Diencephalon (tissue), 2 donors: ENCODE measurements around the gene MARCHF6.

GRCh38 chr5:7131044-7131301 is 265.0 kb upstream of the ADCY2 start:
- RAMPAGE, long total RNA: no peak

DNA sequence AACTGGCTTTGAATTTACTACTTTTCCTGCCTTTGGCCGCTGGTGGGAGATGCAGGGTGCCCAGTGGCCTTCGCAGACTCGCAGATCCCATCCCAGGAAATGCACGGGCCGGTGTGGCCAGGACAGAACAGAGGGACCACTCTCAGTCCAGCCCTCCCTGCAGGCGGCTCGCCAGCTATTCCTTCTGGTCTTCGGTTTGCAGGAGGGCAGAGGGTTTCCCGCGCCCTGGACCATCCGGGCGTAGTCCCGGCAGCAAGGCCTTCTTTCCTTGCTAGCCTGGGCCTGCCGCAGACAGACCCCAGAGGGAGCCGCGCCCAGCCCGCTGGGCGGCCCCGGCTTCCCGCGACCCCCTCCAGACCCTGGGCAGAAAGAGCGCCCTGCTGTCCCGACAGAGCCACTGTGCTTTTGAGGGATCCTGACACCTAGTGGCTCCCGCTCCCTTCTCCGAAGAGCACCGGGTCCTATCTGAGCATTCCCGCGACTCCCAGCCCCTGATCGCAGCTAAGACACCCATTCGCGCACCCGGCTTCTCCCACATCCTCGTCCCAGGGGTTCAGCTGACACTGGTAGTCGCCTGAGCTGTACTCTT is 1.2 kb downstream of the CFAP90 start:
- RAMPAGE, long total RNA: no peak

DNA sequence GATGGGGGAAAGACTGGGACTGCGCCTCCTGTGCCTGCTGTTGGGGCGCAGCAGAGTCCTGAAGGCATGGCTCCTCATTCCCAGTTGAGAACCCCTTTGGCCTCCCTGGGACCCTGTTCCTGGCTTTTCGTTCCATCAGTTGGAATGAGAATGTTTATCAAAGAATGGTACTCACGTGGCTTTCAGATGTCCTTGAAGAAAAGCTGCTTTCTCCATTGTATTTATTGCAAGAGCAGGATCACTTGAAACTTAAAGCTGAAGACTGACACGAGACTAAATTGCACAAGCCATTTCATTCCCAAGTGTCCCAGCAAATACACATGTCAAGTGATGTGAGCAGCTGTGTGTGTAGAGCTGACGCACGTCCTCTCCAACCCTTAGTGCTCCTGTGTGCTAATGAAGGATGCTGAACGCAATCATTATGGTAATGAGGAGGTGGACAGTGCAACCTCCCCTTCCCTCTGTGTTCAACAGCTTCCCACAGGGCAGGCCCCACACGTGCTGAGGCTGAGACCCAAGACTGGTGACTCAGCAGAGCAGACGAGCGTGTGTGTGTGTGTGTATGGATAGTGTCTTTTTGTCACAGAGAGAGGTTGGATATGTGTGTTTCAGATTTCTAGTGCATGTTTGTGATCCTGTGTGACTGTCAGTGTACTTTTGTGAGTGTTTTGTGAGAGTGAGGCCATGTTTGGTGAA is 702.2 kb downstream of the SEMA5A start:
- RAMPAGE, long total RNA: no peak

DNA sequence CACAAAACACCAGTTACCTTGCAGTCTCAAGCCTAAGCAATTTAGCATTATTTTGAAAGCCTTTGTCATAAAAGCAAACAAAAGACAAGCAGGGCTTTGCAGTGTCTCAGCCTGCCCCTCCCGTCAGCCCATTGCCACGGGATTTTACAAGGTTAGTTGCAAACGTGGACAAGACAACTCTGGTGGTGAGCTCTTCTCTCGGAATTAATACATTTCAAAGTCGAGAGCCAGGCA is 190.3 kb downstream of the ATPSCKMT start:
- RAMPAGE, long total RNA: no peak

DNA sequence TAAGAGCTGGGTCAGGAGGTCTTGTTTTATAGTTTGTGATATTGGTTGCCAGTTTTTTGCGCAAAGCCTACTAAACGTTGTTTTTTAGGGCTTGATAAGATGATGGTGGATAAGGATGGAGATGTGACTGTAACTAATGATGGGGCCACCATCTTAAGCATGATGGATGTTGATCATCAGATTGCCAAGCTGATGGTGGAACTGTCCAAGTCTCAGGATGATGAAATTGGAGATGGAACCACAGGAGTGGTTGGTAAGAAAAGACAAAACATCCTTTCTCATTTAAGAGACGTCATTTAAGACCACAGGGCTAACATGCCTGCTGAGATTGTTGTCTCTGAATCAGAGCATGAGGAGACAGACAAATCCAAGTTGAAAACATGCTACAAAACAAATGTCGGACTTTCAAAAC is 4.5 kb downstream of the CCT5 start:
- RAMPAGE, long total RNA: no peak

DNA sequence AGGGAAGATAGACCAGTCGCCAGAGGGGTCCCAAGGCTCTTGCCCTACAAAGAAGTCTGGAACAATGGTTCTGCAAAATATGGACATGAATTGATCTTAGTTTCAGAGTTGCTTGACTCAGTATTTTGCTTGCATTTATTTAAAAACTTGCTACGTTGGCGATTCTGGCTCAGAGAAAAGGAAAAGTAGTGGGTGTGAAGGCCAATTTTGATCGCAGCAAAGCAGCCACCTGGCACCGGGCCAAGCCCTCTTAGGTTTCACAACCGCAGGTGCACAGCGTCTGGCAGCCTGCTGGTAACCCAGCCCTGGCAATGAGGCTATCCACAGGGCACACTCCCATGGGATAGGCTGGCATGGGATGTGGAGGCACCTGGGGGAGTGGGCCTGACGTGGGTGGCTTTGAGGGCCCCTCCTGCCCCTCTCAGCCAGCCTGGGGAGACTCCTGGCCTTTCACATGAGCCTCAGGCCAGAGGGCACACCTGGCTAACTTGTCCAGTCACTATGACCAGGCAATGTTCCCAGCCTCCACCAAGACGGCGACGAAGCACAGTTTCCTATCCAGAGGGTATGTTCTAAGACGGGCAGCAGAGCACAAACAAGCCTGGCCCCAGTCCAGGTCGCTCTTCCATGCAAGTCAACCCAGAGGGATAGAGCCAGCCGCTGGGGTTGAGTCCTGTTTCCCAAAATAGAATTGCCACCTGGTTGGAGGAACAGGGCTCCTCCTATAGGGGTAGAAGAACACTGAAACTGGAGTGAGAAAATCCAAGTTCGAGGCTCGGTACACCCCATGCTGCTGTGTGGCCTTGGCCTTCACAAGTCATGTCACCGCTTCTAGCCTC is 19.0 kb downstream of the CMBL start:
- RAMPAGE, long total RNA: no peak

DNA sequence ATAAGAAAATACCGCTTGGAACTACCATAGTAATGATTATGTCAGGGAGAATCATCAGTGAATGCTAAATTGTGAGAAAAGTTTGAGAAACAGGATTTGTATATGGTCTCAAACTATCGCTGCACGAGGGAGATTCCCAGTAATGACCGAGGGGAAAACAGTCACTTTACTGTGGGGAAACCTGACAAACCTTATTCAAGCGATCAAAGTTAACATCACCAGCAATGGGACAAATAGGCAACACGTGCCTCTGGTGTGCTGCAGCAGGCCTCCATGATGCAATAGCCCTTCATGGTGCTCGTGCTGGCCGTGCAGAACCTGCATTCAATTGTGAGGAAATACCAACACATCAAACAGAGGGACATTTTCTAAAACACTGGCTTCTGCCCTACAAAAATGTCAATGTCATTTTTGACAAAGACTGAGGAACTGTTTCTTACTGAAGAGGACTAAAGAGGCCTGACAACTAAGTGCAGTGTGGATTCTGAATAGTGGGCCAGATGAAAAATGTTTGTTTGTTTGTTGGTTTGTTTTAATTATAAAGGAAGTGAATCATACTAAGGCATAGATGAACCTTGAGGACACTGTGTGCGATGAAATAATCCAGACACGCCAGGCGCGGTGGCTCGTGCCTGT is 17.7 kb upstream of the MARCHF6 start:
- RAMPAGE, long total RNA: no peak

DNA sequence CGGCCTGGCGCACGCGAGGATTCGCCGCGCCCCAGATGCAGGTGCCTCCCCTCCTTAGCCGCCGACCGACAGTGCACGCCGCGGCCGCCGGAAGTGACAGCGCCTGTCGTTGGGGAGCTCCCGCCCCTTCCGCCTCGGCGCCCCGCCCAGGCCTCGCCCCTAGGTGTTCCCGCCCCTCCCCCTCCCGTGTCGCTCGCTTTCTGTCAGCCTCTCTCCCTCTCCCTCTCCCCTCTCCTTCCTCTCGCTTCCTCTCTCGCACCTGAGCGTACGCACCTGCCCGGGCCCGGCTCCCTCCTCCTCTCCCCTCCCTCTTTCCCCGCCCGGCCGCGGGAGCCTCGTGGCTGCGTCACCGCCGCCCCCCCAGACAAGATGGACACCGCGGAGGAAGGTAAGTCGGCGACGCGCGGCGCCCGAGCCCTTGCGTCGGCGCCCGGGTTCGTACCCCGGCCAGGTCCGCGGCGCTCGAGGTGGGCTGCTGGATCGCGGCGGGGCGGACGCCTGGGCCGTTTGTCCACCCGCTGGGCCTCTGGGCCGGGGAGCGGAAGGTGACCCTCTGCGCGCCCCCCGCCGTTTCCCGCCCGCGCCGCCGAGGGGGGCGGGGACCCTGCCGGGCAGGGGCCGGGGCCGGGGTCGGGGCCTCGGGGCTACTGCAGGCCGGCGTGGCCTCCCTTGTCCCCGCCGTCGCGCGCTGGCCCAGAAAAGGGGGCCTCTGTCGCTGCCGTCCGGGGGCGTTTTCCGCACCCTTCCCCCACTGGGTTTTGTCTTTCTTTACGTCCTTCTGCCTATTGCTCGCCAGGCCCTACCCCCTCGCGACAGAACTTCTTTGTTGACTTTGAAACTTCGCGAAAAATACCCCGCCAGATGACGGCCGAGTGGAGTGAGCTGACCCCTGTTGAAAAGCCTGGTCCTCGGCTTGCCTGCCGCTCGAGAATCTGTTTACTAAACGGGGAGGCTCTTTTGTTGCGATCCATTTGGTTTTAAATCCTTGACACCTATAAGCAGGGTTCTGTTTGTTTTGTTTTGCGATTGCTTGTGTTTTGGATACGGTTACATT is at the start of gene MARCHF6:
MARCHF6 (plus strand) TSS at position 166 of the 1,054 bp plus-strand sequence.
- RAMPAGE, long total RNA: start-site peak on the minus strand centred at position 44 of the sequence, 77 bp wide, 58 and 34 reads in 2 replicates; start-site peak on the plus strand centred at position 294 of the sequence, 157 bp wide, 2,646 and 1,873 reads in 2 replicates

DNA sequence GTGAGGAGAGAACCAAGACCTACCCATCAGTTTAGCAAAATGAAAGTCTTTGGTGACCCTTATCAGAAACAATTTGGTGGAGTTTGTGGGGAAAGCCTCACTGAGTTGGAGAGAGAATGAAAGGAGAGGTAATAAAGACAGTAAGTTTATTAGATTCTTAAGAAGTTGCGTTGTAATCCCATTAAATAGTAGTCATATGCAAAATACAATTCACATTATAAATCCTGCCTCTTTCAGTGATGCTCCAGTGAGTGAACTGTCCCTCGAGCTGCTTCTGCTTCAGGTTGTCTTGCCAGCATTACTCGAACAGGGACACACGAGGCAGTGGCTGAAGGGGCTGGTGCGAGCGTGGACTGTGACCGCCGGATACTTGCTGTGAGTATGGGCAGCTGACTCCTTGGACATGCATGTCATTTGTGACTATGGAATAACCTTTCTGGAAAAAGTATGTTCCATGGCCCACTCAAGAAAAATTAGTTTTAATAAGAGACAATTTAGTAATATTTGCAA is 31.7 kb upstream of the ROPN1L start:
- RAMPAGE, long total RNA: no peak

- RAMPAGE, long total RNA: no peak
Observed at GRCh38 chr5:10626622-10627146, 62.8 kb downstream of the ANKRD33B start.

GRCh38 chr5:10635294-10635917 is 71.5 kb downstream of the ANKRD33B start:
- RAMPAGE, long total RNA: no peak

GRCh38 chr5:11760850-11761330 is 143.4 kb downstream of the CTNND2 start:
- RAMPAGE, long total RNA: no peak

DNA sequence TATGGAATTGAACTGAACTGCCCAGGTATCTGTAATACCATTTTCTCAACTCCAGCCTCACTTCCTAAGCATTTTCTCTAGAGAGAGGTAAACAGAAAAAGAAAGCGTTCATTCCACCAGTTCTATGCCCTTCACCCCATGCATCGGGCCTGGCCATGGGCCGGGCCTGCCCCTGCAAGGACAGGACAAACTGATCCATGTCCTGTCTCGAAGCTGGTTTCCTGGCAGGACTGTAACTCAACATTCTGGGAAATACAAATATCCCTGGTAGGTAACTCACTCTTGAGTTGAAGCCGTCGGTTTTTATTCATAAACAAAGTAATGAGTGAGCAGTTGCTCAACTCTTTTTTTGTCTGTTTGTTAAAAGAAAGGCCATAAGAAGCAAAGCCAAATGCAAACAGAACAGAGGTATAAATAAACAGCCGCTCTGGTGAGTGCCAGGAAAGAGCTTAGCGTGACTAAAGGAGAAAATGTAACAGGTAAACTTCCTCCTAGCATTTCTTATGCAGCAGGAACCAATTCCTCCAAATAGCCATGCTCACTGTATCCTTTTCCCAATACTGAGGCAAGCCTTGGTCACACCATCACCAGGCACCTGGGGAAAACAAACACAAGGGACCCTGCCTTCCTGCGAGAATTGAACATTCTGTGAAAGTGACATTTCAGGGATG is 64.4 kb upstream of the DNAH5 start:
- RAMPAGE, long total RNA: no peak

- RAMPAGE, long total RNA: no peak
Observed at GRCh38 chr5:14148765-14149461, 5.8 kb downstream of the TRIO start.

DNA sequence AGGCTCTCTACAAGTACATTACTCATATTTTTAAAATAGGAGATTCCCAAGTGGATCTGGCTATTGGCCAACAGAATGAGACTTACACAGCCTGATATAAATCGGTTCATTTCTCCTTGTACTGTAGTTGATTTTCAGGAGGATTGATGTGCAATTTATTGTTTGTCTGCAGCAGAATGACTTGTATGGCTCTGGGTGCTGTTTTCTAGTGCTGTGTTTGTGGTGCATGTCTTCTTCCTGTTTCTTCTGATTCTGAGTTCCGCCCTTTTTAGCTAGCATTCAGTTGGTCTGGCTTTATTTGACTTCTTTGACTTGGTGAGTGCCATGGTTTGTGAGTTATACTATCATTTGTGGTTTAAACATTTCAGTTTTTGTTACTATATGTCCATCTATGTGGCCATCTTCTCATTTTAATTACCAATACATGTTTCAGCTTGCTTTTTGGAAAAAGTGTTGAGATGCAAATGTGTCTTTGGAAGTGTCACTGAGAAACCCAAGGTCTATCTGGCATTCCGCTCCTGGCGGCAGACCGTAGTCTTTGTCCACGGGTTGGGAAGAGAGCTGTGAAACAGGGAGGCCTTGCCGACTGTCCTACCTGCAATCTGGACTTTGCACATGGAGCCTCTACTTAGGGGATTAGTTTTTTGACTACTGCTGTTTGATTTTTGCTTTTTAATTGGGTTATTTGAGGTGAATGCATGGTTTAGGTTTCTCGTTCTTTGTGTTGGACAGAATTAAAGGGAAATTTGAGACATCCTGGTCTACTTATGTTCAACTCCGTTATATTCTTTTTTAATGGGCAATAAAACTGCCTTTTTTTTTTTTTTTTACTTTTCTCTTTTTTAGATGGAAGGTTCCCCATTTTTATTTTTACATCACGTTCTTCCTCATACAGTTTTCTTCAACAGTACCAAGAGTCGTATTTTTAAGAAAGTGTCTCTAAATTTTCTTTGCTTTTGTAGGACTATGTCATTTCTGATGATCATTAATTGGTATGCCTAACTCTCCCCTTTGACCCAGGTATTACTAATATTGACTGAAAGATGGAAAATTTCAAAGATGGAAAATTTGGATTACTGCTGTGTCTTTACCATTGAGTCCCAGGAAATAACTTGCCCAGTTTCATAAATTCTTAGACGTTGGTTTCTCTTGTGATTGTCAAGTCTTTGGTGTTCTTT is 25.6 kb downstream of the TRIO start:
- RAMPAGE, long total RNA: no peak

DNA sequence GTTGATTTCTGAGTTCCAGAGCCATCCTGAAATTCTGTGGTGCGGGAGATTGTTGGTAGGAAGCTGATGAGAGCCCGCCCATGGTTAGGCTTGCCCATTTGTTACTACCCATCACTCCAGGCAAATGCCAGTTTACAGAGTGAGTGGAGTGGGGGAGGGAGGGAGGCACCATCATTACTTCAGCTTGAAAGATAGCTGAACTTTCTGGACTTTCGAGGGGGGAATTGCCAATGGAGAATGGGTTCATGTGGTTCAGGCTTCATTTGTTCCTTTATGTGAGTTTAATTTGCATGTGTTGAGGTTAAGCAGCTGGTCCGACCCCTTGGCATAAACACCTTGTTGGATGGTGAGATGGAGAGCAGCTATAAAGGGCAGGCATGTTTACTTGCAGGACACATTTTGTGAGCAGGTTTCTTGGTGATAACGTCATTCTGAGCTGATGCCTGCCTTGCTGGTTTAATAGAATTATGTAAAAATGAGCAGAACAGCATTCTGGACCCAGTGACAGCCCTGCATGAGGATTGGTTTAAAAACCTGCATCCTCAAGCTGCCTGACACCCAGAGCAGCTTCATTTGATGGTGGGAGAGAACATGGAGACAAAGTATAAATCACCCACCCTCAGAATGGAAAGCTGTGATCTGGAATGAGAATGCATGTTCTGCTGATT is 106.2 kb downstream of the TRIO start:
- RAMPAGE, long total RNA: no peak

DNA sequence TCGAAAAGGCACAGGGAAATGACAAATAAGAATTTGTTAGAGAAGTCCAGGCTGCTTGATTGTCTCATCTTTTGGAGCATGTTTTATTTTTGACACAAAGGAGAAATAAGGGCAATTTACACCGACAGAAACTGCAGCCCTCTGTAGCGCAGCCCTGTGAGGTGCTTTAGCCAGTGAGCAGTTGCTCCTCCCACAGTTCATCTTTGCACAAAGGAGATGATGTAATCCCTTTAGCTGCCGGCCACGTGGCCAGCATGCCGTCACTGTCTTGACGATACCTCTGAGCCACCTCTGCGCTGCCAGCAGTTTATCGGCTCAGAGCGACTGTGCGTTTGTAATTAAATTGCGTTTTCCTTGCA is 106.8 kb downstream of the TRIO start:
- RAMPAGE, long total RNA: no peak

GRCh38 chr5:14441342-14442213 is 140.0 kb upstream of the OTULINL start:
- RAMPAGE, long total RNA: no peak

- RAMPAGE, long total RNA: no peak
Observed at GRCh38 chr5:14445553-14446535, 135.7 kb upstream of the OTULINL start.

GRCh38 chr5:14471237-14471697 is 110.3 kb upstream of the OTULINL start:
- RAMPAGE, long total RNA: no peak